Penis (tissue), 1 donor: ENCODE measurements around a stretch of chr2.

GRCh38 chr2:232956025-232956337 lies 57.1 kb downstream of the NGEF start:
- PRO-cap = no peak

DNA sequence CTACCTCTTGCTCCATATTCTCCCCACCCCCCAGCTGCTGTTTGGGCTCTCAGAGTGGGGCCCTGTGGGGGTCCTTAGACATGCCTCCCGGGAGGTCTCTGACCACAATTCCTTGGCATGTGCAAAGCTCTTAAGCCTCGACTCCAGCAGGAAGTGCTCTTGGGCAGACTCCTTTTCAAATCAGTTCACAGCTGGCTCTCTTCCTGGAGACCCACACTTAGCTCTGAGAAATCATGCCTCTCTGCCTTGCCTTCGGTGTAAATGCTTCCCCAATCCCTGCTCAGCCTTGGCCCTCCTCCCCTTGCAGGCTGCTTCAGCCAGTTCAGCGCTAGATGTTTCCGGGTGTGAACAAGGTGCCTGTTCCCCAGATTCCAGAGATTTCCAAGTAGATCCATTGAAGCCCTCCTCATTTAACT lies 46.9 kb downstream of the NGEF start:
- PRO-cap = no peak

- PRO-cap = no peak
Observed at GRCh38 chr2:232979554-232980064, 33.4 kb downstream of the NGEF start.

- PRO-cap = no peak
Observed at GRCh38 chr2:233051189-233052281, 8.6 kb upstream of the INPP5D start.

DNA sequence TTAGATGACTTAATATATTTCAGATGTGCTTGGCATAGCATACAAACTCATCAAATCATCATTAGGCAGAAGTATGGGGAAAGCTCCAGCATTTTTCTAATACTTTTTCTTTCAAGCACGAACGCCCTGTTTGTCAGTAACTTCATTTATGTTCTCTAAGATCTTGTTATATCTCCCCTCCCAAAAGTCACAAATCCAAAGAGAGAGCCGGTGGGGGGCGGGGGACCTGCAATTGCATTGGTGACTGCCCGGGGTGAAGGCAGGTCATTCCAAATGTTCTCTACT lies 82.9 kb downstream of the INPP5D start:
- PRO-cap = no peak

DNA sequence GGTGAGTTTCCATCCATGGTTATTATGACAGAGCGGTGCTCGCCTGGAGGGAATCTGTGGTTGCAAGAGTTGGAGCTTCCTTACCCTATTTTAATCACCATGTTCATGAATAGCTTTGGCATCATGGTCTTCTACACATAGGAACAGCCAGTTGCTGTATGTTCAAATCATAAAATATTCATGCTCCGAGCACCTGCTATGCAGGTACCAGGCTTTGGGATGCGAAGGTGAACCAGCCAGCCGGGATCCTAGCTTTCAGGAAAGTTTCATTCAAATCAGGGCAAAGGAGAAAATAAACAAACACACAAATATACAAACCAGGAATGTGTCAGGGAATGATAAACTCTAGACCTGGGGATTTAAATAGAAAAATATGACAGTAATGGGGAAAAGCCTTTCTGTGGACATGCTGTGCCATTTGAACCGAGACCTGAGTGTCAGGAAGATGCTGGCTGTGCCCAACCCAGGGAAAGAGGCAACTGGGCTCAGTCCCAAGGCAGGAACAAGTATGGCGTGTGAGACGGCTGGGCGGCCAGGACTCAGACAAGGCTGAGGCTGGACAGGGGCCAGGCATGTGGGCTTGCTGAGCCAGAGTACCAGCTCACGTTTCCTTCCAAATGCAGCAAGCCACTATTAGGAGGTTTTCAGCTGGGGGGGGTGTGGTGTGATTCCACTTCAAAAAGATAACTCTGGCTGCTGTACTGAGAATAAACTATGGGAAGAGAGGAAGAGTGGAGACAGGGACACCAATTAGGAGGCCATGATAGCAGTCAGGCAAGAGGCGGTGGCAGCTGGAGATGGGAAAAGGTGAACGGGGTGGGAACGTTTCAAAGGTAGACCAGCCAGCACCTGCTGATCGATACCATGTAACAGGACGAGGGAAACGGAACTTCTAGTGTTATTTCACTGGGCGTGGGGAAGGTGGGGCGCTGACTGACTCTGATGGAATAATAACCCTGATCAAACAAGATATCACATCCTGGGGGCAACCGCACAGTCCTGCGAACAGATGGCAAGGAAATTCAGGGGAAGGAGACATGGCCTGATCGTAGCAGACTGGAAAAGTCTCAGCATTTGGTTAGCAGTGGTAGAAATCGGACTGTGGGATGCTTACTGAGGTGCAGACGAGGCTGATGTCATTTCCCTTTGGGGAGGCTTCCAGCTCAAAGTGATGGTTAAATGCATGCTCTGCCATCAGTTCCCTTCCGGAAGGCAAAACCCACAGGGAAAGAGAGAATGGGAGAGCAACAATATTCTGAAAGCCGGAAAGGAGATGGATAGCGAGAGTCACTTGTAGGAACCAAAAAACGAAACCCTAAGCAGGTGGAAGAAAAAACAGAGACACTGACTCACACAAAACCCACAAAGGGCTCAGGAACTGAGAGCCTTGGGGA lies 92.6 kb downstream of the INPP5D start:
- PRO-cap = no peak

DNA sequence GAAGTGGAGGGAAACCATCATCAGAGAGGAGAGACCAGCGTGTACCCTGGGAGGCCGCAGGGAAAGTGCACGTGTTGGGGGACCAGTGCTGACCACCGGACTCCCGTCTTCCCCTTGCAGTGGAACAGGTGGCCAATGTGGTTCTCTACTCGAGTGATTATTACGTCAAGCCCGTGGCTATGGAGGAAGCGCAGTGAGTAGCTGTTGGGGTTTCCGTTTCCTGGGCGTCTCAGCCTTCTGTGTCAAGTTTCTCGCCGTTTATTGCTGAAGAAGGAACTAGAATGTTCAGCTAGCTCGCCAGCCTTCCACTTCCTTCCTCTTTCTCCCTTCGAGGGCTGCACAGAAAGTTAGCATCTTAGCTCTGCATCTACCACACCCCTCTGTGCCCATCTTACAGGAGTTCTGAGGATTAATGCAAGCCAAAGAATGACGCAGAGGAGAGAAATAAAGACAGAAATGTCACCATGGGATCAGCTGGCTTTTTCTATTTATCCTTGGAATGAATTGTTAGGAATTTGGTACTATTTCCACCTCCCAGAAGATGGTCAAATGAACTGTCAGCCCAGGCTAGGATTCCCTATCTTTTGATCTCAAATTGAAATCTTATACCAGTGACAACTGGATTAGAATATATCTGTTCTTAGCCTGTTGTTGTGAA lies 22.6 kb upstream of the DGKD start:
- PRO-cap = no peak

- PRO-cap = no peak
Observed at GRCh38 chr2:233447880-233448625, 93.8 kb downstream of the DGKD start.

DNA sequence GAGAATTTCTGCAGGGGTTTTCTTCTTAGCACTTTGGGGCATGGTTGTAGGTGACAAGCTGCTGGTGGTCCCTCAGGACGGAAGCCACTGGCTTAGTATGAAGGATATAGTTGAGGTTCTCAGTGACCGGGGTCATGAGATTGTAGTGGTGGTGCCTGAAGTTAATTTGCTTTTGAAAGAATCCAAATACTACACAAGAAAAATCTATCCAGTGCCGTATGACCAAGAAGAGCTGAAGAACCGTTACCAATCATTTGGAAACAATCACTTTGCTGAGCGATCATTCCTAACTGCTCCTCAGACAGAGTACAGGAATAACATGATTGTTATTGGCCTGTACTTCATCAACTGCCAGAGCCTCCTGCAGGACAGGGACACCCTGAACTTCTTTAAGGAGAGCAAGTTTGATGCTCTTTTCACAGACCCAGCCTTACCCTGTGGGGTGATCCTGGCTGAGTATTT lies 372 bp downstream of the UGT1A6 start:
- PRO-cap = no peak

- PRO-cap = no peak
Observed at GRCh38 chr2:233761787-233762771, 2.0 kb downstream of the UGT1A1 start.

- PRO-cap = no peak
Observed at GRCh38 chr2:233853714-233854161, 597 bp downstream of the HJURP start.

DNA sequence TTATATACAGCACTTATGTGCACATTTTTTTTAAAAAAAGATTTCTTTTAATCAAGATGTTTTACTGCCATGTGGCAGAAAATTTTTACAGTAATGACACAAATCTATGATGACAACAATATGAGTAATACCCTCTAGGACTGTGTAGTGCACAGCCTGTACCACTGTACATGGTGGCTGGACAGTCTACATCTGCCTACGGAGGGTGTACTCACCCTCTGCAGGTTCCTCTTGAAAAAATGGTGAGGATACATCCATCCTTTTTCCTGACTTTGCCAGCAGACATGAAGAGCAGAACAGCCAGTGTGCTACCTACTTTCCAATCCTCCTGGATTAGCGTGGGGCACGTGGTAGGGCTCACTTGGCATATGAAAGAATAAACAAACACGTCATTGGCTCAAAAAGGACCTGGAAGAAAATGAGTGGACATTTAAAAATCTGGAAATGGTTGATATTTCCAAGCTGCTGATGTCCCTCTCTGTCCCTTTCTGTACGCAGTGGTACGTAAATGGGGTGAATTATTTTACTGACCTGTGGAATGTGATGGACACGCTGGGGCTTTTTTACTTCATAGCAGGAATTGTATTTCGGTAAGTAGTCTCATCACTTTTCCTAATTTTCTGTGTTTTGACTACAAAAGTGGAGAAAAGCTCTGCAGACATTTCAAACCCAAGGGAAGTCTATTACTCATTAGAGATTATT lies 62.7 kb downstream of the TRPM8 start:
- PRO-cap = no peak

- PRO-cap = no peak
Observed at GRCh38 chr2:234081929-234082930, 31.7 kb downstream of the SPP2 start.

DNA sequence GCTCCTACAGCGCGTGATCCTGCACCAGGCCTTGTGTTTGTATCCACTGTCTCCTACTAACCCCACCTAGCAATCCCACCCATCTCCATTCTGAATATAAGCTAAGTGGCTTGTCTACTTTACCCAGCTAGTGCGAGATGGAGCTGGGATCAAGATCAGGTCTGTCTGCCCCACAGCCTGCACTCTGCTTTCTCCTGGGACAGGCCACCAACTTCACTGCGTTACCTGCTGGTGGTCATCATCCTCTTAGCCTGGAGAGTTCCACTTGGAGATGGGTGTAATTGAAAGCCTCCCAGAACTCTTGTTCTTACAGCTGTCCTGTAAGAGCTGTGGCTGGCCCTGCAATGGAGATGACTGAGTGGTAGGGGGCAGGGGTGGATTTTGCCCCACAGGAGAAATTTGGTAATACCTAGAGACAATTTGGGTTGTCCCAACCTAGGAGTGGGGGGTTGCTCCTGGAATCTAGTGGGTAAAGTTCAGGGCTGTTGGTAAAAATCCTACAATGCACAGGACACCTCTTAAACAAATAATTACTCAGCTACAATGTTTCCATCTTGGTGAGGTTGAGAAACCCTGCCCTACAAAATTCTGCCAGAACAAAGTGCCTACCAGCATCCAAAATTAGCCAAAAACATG lies 181.2 kb upstream of the SH3BP4 start:
- PRO-cap = no peak

DNA sequence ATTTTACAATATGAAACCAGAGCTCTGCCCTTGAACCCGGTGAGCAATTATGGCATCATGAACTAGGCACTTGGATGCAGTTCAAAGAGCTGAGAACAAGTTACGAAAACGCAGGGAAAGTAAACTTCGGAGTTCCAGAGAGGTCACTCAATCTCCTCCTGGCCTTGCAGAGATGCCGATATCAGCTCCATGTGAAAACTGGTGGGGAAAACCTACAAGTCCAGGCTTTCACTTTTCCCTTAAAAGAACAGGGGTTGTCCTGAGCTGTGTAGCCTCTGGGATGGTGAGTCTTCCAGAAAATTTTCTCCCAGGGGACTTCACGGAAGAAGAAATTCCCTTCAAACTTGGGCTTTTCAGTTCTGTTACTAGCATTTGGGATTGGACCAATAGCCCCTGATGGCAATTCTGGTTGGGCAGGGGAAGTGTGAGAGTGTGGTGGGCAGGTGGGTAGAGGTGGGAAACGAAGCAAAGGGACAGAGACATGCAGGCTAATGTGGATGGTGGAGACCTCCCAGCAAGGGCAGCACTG lies 71.1 kb upstream of the SH3BP4 start:
- PRO-cap = no peak

- PRO-cap = no peak
Observed at GRCh38 chr2:234954429-234955103, 2.7 kb downstream of the SH3BP4 start.

DNA sequence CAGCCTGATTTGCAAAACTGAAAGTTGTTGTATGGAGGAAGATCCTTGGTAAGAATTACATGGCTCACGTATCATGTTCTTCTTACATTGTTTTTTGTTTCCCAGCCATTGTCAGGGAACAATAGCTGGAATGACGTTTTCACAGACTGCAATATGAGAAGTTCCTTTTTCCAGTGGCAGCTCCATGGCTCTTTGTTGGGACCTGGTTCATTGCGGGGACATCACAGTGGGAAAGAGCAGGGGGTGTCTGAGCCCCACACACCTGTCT lies 8.9 kb downstream of the SH3BP4 start:
- PRO-cap = no peak

- PRO-cap = no peak
Observed at GRCh38 chr2:235005494-235006471, 54.0 kb downstream of the SH3BP4 start.

- PRO-cap = no peak
Observed at GRCh38 chr2:235087847-235089116, 136.5 kb downstream of the SH3BP4 start.

DNA sequence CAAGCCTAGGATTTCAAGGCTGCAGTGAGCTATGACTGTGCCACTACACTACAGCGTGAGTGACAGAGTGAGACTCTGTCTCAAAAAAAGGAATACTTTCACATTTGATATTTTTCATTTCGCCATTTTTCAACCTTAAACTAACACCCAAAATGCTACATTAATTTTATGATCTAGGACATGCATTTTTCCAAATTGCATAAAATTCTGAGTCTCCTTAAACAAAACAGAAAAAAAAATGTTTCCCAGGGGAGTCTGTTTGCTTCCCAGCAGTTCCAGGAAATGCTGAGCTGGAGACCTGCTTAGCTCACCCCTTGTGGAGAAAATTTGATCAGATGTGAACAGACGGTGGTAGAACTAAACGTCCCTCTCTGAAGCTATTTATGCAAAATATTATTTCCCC lies 75.0 kb upstream of the AGAP1 start:
- PRO-cap = no peak